T-cell (primary cell): ENCODE results near the gene PRIMPOL.

DNA sequence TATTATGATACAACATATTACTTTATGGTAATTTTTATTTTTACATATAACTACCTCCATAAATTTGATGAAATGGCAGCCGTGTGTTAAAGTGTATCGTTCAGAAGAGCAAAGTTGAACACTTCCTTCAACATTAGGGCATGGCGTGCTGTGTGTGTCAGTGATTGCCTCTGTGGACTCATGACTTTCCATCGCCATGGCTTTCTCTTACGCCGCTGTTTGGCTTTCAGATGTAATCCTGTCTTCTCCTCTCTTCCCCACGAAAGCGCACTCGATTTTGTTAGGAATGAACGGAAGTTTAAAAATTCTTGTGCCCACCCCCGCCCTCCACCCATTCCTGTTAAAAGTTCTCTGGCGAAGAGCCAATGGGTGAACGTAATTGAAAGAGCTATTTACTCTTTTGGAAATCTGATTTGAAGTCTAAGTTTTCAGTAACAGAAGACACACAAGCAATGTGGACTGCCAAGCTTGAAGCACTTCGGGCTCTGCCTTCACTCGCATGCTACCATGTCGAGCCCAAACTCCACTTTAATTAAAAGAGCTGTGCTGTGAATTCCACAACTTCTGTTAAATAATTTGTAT is 115.0 kb downstream of the STOX2 start:
- PRO-cap, 7 experiments = no peak in any of the 7 experiments

DNA sequence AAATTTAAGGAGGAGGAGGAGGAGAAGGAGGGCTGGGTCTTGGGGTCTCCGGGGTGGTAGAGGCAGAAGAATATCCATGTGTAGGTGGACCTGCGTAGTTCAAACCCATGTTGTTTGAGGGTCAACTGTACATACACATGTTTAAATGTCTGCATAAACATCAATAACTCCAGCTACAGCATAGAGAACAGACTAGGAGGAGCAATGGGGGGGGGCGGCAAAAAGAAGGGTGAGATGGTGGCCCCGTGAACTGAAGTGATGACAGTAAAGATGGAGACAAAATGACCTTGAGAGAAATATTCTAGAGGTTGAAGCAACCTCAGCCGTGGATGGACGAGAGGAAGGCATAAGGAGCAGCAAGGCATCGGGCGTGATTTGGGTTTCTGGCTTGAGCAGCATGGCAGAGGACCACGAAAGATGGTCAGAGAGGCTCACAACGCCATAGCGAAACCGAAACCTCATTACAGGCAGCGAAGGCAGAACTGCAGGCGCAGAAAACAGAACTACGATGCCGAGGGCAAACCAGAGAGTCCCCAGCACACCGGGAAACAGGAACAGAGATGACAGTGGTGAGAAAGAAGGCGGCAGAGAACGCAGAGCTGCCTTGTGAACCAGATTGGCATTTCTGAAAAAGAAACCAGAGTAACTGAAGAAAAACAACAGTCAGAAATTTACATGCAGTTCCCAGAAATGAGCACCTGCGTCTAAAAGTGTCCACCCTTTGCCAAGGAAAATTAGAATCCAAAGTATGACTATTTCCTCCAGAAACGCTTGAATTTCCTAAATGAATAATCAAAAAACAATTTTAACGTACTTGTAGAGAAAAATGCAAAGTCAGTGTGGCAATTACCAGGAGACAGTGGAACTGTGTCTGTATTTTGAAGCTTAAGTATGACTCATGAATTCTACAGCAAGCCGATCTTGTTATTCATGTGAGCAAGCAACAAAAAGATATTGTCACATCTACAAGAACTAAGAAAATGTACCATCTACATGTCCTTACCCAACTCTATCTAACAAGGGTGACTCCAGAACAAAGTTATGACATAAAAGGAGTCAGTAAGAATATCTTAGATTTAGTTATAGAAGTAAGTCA is 50.3 kb upstream of the ENPP6 start:
- PRO-cap, 7 experiments = peak in 7 of 7 experiments; most common plus-strand start position 557 of the sequence (in 7); most common minus-strand start position 260 of the sequence (in 2)

DNA sequence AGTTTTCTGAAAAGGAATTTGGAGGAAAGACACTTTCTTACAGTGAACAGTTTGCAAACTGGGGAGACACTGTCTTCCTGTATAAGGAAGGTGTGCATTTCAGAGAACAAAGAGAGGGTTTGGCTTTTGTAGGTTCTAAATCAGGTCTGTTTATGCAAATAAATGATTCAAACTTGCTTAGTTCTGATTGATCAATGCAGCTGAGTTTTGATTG is 62.9 kb upstream of the ENPP6 start:
- PRO-cap, 7 experiments = peak in 1 of 7 experiments; most common minus-strand start position 121 of the sequence (in 1)

DNA sequence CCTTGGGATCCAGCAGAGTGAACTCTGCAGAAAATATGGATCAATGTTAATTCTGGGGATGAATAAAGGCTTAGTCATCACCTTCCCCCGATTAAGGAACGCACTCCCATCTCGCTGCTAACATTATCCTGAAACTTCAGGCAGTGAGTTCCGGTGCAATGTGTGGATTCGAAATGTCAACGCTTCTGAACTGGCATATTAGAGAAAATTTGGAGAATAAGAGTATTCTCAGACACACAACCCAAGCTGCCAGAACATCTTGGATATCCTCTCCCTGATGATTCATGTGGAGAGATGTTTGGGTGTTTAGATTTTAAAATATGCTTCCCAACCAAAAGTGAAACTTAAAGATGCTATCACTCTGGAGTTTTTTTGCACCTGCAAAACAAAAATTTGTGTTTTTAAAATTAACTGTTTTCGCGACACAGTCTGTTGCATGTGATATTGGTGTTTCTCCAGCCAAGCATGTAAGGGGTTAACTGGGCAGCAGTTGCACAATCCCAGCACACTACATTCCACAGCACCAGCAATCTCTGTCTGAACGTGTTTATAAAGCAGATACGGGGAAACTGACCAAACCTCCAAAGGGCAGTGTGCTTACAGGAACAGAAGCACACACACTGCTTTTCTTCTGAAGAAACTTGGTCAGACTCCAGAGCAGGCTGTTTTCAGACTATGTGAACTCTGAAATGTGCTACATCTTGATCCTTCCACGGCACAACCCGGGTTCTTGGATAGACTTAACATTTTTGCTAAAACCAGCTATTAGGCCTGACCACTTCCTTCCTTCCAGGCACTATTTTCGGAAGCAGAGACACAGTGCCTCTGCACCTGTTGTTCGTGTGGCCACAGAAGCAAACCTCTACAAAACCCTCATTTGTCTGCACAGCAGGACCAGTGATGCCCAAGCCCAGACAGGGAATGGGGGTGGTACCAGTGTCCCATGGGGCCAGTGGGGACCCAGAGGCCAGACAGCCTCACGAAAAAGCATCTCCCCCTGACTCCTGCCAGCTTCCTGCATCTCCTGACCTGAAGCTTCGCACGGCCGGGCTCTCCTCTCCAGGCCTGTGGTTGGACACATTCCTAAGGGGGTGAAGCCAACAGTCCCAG is 90.3 kb downstream of the IRF2 start:
- PRO-cap, 7 experiments = no peak in any of the 7 experiments

DNA sequence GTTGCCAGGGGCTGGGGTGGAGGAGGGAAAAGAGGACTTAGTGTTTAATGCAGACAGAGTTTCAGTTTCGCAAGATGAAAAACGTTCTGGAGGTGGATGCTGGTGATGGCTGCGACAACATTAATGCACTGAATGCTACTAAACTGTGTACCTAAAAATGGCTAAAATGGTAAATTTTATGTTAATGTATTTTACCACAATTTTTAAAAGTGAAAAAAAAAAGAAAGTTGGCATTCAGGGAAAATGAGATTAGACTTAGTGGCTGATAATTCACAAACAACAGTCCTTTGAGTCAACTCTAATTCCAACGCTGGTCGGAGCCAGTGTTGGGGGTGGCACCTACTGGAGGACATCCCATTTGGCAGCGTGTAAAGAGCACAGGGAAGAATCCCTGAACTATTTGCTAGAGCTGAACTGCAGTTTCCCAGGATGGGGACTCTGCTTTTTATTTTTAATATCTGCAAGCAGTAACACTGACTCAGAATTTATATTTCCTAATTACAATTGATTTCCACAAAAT is 77.0 kb downstream of the IRF2 start:
- PRO-cap, 7 experiments = no peak in any of the 7 experiments

DNA sequence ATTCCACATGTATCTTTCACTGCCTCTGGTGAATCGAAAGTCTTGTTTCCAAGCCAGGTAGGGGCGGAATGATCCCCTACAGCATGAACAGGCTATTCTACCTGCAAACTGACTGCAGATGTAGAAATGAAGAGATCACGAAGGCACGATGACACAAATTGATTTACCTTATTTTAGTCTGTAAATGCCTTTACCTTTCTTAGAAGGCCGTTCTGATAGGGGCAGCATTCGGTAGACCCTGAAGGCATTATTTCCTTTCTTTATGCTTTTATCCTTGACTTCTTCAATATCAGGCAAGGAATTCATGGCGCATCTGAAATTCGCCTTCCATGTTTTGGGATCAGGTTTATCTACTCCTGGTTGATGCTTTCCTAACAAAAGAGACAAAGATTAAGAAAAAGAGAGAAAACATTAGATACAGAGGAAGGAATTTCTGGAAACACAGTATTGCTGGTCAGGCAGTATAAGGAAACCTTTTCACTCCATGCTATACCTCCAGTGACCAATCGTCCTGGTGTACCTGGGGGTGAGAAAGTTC is 55.9 kb downstream of the IRF2 start:
- PRO-cap, 7 experiments = no peak in any of the 7 experiments

DNA sequence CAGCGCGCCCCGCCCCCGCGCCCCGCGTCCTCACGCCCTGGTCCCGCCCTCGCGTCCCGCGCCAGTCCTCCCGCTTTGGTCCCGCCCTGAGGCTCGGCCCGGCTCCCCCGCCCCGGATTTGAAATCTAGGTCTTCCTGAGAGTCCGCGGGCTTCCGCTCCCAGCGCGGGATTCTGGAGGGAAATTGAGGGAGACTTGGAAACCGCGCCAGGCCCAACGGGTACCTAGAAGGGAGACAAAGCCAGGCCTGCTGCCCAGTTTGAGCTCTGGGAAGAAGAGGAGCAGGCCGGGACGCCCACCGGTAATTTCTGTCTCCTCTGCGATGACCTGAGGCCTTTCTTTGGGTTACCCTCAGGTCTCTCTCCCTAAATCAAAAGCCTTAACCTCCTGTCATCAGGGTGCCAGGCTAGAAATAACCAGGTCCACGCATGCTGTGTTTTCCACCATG is at the start of gene PRIMPOL:
PRIMPOL (plus strand) TSS at position 130 of the 447 bp plus-strand sequence.
- PRO-cap, 7 experiments = peak in 7 of 7 experiments; most common plus-strand start position 64 of the sequence (in 5)

- PRO-cap, 7 experiments = no peak in any of the 7 experiments
These were observed 17.8 kb upstream of the CENPU start for GRCh38 chr4:184751624-184752109.

DNA sequence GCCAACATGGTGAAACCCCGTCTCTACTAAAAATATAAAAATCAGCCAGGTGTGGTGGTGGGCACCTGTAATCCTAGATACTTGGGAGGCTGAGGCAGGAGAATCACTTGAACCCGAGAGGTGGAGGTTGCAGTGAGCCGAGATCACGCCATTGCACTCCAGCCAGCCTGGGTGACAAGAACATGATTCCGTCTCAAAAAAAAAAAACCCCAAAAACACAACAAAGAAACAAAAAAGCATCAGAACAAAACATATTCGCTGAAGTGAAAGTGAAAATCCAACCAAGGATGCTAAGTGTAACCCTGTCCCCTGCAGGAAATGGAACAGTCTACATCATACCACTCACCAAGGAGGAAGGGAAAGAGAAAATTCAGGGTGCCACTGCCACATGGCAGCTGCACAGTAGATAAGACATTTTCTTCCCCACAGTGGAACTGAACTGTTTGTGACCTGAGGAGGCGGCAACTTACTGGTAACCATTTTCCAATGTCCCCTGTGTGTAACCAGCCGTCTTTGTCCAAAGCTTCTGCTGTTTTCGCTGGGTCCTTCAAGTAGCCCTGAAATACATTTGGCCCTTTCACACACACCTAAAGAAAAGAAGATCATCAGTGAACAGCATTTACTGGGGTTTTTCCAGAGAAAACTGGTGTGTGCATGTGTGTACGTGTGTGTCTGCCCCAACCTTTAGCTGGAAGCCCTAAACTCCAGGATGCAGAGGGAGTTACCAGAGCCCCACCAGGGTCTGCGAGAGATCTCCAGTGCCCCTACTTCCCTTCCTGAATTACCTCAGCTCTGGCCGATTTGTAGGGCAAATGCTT is 28.2 kb upstream of the CENPU start:
- PRO-cap, 7 experiments = peak in 7 of 7 experiments; most common plus-strand start position 326 of the sequence (in 6); most common minus-strand start position 176 of the sequence (in 2)

GRCh38 chr4:184766354-184767134 is 32.6 kb upstream of the CENPU start:
- PRO-cap, 7 experiments = no peak in any of the 7 experiments

GRCh38 chr4:184782052-184782697 is 43.6 kb downstream of the ACSL1 start:
- PRO-cap, 7 experiments = no peak in any of the 7 experiments

DNA sequence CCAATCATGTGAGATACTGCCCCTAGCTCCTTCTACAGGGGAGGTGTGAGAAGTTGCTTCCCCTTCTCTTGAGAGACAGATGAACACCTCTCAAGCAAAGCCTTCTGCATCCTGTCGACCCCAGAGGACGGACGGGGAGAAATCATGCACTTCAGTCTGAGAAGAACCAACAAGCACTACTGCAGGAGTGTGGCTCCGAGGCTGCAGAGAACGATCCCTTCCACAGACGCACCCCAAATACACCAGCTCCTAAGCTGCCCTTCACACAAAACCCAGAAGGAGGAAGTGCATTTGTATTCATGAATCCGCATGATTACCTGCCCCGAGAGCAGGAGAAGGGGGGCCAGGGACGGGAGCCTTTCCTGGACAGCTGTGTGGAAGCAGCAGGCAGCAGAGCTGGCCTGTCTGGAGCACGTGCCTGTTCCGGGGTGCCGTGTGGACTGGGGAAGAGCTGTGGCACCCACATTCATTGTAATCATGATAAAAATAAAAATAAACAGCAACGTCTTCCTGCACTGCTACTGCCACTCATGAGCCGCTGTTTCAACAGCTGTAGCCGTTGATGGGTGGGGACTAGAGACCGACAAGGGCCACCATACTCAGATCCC is 43.0 kb downstream of the ACSL1 start:
- PRO-cap, 7 experiments = no peak in any of the 7 experiments

GRCh38 chr4:184785035-184785337 is 40.8 kb downstream of the ACSL1 start:
- PRO-cap, 7 experiments = no peak in any of the 7 experiments

- PRO-cap, 7 experiments = no peak in any of the 7 experiments
These were observed 37.3 kb downstream of the ACSL1 start for GRCh38 chr4:184788427-184788839.

DNA sequence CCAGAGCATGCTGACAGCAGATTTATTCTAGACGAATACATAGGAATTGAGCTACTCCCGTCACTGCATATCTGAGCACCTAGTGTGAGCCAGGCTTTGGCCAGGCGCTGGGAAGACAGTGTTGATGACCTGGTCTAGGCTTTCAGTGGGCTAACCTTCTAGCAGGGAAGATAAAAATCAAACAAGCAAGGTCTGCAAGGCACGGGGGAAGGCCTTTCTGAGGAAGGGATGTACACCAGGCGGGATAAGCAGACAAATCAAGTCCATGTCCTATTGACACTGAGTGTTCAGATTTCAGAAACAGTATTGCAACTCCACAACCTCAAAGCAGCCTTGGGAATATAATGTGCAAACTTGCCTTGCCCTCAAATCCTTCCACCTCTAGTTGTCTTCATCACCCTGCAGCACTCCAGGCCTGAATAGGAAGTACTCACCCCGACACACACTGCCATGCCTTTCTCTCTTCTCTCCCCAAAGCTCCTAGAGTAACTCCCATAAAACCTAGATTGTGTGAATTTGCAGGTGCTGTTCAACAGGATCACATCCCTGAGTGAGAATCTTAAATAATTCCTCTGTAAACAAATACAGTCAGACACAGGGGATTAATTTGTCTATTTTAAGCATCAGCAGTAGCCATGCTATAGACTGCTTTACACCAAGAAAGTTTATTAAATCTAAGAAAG is 19.6 kb downstream of the ACSL1 start:
- PRO-cap, 7 experiments = no peak in any of the 7 experiments

DNA sequence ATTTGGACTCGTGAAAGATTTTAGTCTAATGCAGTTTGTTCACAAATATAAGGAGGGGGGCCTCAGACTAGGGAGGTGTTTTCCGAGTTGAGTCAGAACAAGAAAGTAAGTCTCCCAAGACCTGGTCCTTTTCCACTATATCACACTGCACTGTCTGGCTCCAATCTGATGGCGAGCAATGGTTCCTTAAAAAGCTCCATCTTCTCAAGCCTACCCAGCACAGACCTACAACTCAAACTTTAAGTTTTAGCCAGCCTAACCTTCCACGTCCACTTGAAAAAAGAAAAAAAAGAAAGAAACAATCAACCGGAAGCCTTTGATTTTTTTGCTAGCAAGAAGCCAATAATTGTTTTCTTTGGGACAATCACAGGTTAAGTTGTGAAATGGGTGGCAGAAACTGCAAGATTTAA is 1.2 kb downstream of the ACSL1 start:
- PRO-cap, 7 experiments = no peak in any of the 7 experiments

DNA sequence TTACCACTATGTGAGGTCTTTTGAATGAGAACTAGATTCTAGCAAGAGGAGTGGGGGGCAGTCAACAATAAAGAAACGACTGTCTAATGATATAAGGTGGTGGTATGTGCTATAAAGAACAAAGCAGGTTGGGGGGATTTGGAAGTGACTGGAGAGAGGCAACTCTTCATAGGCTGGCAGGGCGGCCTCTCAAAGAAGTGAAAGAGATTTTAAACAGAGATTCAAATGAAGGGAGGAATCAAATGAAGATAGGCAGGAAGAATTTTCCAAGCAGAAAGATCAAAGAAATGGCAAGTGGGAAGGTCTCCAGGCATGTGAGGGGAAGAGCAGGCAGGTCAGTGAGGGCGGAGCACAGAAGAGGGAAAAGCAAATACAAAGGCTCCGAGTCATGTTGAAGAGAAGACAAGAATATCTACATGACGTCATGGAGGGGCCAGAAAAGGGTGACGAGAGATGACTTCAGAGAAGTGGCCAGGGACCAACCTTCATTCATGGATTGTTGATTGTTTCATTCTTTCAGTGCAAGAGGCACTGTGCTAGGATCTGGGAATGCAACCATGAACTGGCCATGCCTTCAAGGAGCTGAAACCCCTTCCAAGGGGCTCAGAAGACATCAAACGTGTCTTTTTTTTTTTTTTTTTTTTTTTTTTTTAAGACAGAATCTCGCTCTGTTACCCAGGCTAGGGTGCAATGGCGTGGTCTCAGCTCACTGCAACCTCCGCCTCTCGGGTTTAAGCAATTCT is 13.0 kb upstream of the ACSL1 start:
- PRO-cap, 7 experiments = no peak in any of the 7 experiments

DNA sequence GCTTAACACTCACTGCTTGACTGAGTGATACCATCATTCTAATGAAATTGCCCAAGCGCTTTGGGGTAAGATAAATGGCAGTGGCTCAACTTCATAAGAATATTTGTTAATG is 1.5 kb downstream of the SNX25 start:
- PRO-cap, 7 experiments = no peak in any of the 7 experiments

- PRO-cap, 7 experiments = no peak in any of the 7 experiments
These were observed 18.3 kb downstream of the SNX25 start for GRCh38 chr4:185227454-185228409.

GRCh38 chr4:185228873-185229390 is 19.5 kb downstream of the SNX25 start:
- PRO-cap, 7 experiments = no peak in any of the 7 experiments